Endometrial microvascular endothelial cells (primary cell): ENCODE measurements around the genes GTF2H2 and ARHGEF28.

GRCh38 chr5:71067516-71067965 is at the start of gene GTF2H2:
TSS of gene GTF2H2 (minus strand) at chr5:71067676.
- RAMPAGE, long total RNA = start-site peak on the minus strand at chr5:71067652-71067706, 32 and 35 reads in 2 replicates

- RAMPAGE, long total RNA = no peak
These were observed 9.8 kb upstream of the BDP1 start for GRCh38 chr5:71445635-71446076.

GRCh38 chr5:71446577-71446896 is 8.9 kb upstream of the BDP1 start:
- RAMPAGE, long total RNA = no peak

DNA sequence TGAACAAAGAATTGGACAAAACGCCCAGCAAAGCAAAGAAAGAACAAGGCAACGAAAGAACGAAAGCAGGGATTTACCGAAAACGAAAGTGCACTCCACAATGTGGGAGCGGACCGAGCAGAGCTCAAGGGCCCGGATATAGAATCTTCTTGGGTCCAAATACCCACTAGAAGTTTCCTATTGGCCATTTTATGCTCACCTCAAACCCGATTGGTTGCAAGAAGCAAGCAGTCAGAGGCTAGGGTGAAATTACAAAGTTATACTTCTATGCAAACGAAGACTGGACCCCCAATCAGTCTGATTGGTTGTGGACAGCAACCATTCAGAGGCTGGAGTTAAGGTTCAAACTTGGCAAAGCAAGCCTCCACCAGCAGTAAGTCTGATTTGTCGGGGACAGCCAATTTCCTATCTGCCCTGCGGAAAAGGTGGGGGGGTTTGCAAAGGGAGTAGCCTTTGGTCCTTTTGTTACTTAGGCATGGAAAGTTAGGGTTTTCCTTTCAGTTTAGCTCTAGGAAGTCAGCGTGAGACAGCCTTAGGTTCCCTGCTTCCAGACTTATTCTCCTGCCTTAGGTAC is 575 bp upstream of the MCCC2 start:
- RAMPAGE, long total RNA = no peak

GRCh38 chr5:71932453-71933453 is 174.5 kb upstream of the MAP1B start:
- RAMPAGE, long total RNA = no peak

GRCh38 chr5:72158190-72158866 is 51.1 kb downstream of the MAP1B start:
- RAMPAGE, long total RNA = no peak

DNA sequence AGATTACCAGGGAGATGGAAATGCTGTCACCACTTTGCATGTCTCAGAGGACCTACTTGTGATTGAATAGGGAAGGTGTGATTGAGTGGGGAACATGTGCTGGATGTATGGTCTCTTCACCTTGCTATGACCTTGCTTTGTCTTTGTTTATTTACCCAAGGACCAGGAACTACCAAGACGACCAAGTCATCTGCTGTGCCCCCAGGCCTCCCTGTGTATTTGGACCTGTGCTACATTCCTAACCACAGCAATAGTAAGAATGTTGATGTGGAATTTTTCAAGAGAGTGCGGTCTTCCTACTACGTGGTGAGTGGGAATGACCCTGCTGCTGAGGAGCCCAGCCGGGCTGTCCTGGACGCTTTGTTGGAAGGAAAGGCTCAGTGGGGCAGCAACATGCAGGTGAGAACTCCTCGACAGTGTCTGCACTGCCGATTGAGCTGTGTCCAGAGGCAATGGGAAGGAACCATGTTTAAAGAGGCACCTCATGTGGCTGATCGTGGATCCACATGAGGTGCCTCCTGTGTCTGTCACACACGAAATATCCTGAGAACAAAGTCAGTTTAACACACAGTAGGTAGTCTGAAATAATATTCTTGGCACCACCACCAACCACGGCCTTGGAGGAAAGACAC is 96.2 kb downstream of the MAP1B start:
- RAMPAGE, long total RNA = no peak

DNA sequence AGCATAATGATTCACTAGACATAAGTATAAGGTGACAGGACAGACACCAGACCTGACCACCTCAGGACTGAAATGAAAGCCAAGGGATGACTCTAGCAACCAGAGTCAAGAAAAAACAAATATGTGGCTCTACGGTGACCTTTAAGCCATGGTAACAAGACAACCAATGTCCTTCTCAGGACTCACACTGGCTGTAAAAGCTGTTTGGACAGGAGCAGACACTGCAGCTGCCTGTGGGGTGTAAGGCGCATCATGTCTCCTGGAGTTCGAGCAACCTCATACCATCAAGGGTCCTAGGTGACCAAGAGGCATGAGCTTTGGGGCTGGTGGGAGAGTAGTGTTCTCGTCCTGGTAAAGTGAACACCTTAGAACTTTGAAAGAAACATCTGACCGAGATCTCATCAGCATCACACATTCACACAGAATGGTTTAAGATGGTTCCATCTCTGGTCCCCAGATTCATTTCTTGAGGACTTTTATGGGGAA is 94.8 kb downstream of the MRPS27 start:
- RAMPAGE, long total RNA = no peak

- RAMPAGE, long total RNA = no peak
These were observed 89.5 kb downstream of the MRPS27 start for GRCh38 chr5:72230314-72231135.

GRCh38 chr5:72441657-72442332 is 65.4 kb downstream of the ZNF366 start:
- RAMPAGE, long total RNA = no peak

GRCh38 chr5:72485430-72486232 is 21.6 kb downstream of the ZNF366 start:
- RAMPAGE, long total RNA = no peak

DNA sequence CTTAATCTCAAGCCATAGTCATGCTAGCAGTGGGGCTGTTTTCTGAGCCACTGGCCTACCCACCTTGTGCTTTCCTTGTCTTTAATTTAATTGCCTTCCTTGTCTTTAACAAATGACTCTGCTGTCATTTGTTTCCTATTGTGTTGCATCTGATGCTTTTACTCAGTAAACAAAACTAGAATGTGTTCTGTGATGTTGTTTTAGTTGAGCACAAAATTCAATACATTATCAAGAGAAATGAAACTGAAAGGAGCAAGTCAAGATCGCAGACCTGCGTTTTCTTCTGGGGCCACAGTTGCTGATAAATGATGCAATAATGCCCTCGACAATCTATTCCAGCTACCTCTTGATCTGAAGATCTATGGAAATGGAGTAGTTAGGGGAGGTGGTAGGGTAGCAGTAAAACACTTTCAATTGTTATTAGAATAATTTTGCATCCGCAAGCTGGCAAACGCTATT is 1.7 kb downstream of the ZNF366 start:
- RAMPAGE, long total RNA = no peak

DNA sequence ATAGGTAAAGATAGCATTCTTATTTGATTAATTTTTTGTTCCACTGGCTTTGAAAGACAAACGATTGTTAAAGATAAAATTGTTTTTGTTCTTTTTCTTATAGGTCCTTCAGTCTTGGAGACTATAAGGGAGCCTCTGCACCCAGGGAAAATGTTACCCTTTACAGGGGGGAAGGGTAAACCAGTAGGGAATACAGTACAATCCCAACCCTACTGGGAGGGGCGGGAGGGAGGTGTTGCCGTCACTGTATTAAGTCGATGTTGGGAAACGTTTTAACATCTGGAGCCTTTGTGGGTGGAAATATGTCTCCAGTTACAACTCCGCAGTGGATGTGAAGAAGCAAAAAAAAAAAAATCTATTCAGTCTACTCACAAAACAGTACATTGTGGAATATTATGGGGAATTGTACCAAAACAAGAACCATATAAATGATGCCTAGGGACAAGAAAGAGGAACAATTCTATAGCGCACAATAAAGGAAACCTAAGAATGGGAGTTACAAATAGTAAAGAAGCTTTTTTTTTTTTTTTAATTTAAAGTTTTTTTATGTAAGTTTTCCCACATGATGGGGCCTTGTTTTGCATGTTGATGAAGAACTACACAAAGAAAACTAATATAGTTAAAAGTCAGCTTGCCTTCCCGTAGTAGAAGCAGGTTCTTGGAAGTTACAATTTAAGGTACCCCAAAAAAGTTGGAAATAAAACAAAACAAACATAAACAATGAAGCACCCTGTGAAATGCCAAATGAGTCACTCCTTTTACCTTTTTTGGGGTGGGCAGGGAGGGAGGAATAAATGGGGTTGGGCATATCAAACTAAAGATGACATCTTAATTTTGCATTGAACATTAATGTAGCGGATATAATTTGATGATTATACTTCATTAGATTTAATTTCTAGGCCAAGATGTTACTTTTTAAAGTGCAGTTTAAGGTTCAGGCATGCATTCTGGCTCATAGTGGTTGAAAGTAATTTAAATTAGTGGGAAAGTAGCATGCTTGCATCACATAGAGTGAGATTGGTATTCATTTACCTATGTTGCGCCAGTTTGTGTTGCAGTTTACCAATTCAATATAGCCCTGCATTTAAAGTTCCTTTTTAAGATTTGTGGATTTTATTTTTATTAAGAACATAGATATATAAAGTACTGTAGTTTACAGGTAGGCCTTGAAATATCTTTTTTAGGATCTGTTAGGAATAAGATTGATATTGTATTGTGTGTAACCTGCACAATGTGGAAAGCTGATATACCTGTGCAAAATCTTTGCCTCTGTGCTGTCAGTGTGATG is 46.8 kb upstream of the FCHO2 start:
- RAMPAGE, long total RNA = no peak

GRCh38 chr5:72925751-72926120 is 30.1 kb upstream of the FCHO2 start:
- RAMPAGE, long total RNA = no peak

- RAMPAGE, long total RNA = no peak
These were observed 626 bp downstream of the TMEM171 start for GRCh38 chr5:73120961-73121440.

- RAMPAGE, long total RNA = no peak
These were observed 28.6 kb downstream of the TMEM174 start for GRCh38 chr5:73201615-73202062.

GRCh38 chr5:73625669-73626323 is at the start of gene ARHGEF28:
TSS of gene ARHGEF28 (plus strand) at chr5:73626196.
- RAMPAGE, long total RNA = start-site peak on the plus strand at chr5:73626209-73626223, 19 and 34 reads in 2 replicates

DNA sequence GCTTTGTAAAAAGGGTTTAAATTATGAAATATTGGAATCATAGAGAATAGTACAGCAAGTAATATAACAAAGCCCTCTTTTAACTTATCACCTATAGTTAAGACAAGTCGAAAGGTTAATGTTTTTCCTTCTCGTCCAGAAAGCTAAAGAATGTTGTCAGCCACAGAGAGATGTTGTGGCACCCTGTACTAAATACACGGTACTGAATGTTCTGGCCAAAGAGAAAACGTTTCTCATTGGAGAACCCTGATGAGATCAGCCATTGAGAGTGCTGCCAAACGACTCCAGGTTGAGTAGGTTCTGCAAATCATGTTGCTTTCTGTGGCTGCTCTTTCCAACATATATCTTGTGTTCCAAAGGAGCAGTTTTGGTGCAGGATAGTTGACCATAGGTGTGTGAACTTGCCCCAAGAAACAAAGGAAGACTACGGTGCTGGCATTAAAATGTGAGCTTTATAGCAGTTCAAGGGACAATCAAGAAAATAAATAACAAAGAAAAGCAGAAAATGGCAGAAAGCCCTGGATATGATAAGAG is 102.5 kb downstream of the ARHGEF28 start:
- RAMPAGE, long total RNA = no peak

GRCh38 chr5:73813835-73814235 is 187.8 kb downstream of the ARHGEF28 start:
- RAMPAGE, long total RNA = no peak

- RAMPAGE, long total RNA = no peak
These were observed 271.8 kb downstream of the ARHGEF28 start for GRCh38 chr5:73897696-73898351.